Measurements from ENCODE around the genes SMIM30 and CFTR.

- PRO-cap: no peak
- RAMPAGE, long total RNA, 4 experiments: no peak in any of the 4 experiments
Observed at GRCh38 chr7:112477738-112477992, 3.1 kb upstream of the LSMEM1 start.

DNA sequence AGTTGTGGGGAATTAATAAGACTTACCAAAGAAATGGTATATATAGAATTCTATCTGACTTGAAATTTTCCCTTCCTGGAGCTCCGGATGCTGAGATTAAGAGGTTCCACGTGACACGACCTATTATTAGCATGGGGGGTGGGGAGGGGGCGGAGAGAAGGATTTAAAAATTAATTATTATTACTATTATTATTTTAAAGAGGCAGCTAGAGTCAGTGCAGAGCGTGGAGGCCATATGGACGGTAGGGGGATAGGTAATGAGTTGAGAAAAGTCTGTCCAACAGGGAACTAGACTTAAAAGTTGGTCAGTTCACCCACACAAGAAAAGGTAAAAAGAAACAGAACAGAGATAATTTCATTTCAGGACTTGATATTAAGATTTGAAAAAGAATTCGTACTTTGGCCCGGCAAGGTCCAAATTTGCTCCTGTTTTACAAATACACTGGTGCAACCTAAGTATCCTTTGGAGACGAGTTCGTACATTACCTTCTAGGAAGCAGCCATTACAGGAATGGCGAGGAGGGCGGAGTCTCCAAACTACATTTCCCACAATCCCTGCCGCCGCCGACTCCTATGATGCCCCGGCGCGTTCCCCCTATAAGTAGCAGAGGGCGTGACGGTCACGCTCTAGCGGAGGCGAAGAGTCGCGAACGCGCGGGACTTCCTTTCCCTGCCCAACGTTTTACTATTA lies at the start of gene SMIM30:
Gene SMIM30, minus strand, starts transcription at position 513 of the 691 bp plus-strand sequence.
- PRO-cap: bidirectional peak, plus-strand start at position 630 of the sequence, minus-strand start at position 505 of the sequence
- RAMPAGE, long total RNA, 4 experiments: start-site peak on the minus strand in 1 of 4 experiments, centred at position 514 of the sequence, 59 reads per replicate

- PRO-cap: no peak
- RAMPAGE, long total RNA, 4 experiments: no peak in any of the 4 experiments
Observed at GRCh38 chr7:113742790-113743516, 175.9 kb downstream of the PPP1R3A start.

- PRO-cap: no peak
- RAMPAGE, long total RNA, 4 experiments: start-site peak on the plus strand in 1 of 4 experiments, at chr7:114119994-114120146 at its widest, 18 reads per replicate
Observed at GRCh38 chr7:114119765-114120508, 201.1 kb upstream of the PPP1R3A start.

DNA sequence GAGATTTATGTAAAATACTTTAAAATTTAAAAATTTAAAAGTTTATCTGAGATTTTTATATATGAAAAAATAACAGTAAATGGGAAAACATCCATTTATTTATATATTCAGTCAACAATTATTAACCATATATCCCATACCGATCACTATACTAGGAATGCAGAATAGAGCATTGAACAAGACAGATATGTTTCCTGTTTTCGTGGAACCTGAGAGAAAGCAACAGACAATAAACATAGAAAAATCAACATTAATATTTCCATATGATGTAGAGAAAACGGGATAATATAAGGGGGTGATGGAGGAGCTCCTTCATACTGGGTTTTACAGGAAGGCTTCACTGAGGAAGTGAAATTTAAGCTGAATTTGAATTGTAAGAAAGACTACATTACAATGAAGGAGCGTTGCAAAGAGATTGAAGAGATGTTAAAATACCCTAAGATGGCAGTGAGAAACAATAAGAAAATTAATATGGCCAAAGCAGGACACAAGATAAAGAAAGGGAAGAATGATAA lies 17.4 kb upstream of the FOXP2 start:
- PRO-cap: no peak
- RAMPAGE, long total RNA, 4 experiments: no peak in any of the 4 experiments

GRCh38 chr7:114923125-114923871 lies 1.4 kb downstream of the MDFIC start:
- PRO-cap: bidirectional peak, plus-strand start at chr7:114923427, minus-strand start at chr7:114923277; unidirectional peak, minus-strand start at chr7:114923532
- RAMPAGE, long total RNA, 4 experiments: no peak in any of the 4 experiments

- PRO-cap: no peak
- RAMPAGE, long total RNA, 4 experiments: start-site peak on the plus strand in 1 of 4 experiments, at chr7:114979504-114979509 at its widest, 5 reads per replicate
Observed at GRCh38 chr7:114979293-114979770, 57.4 kb downstream of the MDFIC start.

DNA sequence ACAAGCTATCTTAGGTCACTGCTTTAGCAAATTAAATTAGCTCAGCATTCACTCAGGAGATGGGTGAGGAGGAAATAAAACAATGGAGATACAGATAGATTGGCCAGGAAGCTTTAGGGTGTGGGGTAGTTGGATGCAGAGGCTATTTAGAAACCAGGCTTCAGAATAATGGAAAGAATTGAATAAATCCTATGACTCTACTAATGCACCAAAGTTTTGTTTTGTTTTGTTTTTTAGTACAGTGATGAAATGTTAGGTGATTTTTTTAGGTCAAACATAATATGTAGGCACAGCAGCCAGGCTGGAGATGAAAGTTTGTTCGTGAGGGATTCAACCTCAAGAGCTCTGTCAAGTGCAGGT lies 66.2 kb downstream of the MDFIC start:
- PRO-cap: no peak
- RAMPAGE, long total RNA, 4 experiments: no peak in any of the 4 experiments

DNA sequence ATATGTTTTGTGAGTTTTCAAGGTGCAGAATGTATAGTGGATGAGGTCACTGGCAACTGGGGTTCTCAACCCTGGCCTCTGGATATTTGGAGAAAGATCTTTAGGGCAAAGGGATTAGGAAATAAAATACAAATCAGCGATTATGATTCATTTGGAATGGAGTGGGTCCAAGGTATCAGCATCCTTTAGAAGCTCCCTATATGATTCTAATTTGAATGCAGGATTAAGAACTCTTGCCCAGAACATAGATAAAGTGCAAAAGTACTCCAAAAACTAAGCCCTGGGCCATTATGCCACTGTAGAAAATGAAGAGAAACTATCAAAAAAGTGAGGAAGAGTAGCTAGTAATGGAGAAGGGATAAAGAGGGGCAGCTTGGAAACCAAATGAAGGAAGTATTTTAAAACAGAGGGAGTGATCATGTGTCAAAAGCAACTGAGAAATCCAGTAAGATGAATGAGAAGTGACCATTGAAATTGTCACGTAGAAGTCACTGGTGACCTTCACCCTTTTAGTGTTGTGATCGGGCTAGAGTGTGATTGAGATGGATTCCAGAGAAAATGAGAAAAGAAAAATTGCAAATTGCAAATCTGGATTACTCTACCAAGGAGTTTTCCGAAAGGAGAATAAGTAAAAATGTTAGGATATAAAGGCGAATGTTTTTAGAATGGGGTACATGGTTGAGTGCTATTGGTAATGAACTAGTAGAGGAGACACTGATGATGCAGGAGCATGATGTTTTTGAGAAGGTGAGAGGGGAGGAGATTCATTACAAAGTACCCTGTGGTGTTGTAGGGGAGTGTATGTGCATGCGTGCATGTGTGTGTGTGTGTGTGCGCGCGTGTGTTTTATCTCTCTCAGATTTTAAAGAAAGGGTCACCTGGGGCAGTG lies 74.9 kb downstream of the MDFIC start:
- PRO-cap: no peak
- RAMPAGE, long total RNA, 4 experiments: start-site peak on the plus strand in 1 of 4 experiments, centred at position 514 of the sequence, 8 reads per replicate

DNA sequence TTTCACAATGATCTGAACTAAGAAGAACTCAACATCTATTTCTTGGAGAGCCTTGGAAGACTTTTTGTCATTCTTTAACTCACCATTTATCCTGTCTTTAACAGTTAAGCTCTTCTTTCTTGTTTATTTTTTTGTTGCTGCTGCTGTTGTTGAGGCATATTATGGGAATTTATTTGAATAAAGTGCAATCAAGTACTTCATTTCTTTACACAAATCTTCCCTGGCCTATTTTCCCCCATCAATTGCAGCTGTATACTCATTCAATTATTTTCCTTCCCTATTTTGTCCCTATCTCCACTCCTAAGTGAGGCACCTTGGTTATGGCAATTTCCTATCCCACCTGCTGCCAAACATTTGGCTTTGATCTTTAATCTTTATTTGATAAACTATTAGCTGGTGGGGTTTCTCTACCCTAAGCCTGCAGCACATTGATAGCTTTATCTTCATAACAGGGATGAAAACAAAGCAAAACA lies 143.1 kb downstream of the MDFIC start:
- PRO-cap: no peak
- RAMPAGE, long total RNA, 4 experiments: no peak in any of the 4 experiments

- PRO-cap: no peak
- RAMPAGE, long total RNA, 4 experiments: no peak in any of the 4 experiments
Observed at GRCh38 chr7:116327715-116328315, 117.5 kb downstream of the TES start.

DNA sequence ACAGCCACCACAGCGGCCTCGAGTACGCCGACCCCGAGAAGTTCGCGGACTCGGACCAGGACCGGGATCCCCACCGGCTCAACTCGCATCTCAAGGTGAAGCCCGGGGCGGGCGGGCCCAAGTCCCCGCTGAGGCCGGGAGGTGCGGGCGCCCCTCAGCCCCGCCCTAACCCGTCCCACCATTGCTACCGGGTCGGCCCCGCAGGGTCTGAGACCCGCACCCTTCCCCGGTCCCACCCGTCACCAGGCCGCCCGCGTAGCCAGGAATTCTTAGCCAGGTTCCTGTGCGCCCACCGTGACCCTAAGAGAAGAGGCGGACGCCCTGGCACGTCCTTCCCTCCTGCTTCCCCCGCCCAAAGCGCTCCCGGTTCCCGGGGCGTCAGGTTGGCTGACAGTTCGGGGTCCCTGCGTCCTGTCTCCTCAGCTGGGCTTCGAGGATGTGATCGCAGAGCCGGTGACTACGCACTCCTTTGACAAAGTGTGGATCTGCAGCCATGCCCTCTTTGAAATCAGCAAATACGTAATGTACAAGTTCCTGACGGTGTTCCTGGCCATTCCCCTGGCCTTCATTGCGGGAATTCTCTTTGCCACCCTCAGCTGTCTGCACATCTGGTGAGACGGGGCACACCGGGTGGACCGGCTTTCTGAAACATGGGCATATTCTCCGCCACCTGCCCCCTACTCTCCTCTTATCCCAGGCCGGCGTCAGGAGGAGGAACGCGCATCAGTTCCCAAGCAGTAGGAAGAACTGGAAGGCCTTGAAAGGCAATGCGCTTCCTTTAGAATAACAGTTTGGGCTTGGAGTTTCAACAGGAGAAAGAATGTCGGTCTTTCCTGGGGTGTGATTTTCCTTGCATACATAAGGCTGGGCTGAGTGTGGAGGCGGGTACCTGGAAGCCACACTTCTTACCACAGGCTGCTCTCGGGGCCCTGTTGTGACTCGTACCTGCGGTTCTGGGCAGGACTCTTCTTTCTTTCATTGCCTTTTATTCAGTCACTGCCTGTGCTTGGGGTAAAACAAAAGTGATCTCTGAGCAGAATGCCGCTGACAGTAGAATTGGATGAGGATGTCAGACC lies 637 bp downstream of the CAV2 start:
- PRO-cap: unidirectional peak, minus-strand start at position 92 of the sequence; bidirectional peak, plus-strand start at position 573 of the sequence, minus-strand start at position 438 of the sequence; unidirectional peak, minus-strand start at position 749 of the sequence; bidirectional peak, plus-strand start at position 789 of the sequence, minus-strand start at position 749 of the sequence
- RAMPAGE, long total RNA, 4 experiments: start-site peak on the plus strand in 1 of 4 experiments, centred at position 441 of the sequence, 7 reads per replicate

DNA sequence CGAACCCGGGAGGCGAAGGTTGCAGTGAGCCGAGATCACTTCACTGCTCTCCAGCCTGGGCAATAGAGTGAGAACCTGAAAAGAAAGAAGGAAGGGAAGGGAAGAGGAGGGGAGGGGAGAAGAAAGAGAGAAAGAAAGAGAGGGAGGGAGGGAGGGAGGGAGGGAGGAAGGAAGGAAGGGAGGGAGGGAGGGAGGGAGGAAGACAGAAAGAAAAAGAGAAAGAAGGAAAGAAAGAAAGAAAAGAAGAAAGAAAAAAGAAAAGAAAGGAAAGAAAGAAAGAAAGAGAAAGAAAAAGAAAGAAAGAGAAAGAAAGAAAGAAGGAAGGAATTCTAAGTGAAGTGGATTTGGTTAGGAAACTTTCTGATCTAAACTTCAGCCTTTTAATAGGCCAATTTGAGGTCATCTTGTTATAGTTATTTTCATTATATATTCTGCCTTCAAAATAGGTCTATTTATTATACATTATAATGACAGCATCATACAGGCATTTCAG lies 4.3 kb downstream of the CAV2 start:
- PRO-cap: no peak
- RAMPAGE, long total RNA, 4 experiments: no peak in any of the 4 experiments

DNA sequence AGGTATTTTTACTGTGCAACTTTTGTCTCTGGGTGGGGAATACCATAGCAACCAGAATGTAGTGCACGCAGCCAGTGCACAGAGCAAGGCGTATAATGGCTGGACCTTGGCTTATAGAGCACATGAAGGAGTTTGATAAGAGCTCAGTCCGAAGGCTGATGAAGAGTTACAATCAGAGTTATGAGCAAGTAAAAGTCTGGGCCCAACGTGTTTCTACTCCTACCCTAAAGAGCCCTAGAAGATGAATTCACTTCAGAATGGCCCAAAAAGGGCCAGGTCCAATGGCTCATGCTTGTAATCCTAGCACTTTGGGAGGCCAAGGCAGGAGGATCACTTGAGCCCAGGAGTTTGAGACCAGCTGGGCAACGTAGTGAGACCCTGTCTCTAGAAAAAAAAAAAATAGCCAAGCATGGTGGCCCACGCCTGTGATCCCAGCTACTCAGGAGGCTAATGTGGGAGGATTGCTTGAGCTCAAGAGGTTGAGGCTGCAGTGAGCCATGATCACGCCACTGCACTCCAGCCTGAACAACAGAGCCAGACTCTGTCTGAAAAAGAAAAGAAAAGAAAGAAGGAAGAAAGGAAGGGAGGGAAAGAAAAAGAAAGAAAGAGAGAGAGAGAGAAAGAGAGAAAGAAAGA lies 82.4 kb downstream of the MET start:
- PRO-cap: no peak
- RAMPAGE, long total RNA, 4 experiments: no peak in any of the 4 experiments

DNA sequence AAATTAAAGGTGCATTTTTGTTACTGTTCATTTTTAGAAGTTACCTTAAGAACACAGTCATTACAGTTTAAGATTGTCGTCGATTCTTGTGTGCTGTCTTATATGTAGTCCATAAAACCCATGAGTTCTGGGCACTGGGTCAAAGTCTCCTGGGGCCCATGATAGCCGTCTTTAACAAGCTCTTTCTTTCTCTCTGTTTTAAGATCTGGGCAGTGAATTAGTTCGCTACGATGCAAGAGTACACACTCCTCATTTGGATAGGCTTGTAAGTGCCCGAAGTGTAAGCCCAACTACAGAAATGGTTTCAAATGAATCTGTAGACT lies 90.8 kb upstream of the CAPZA2 start:
- PRO-cap: unidirectional peak, plus-strand start at position 215 of the sequence
- RAMPAGE, long total RNA, 4 experiments: no peak in any of the 4 experiments

DNA sequence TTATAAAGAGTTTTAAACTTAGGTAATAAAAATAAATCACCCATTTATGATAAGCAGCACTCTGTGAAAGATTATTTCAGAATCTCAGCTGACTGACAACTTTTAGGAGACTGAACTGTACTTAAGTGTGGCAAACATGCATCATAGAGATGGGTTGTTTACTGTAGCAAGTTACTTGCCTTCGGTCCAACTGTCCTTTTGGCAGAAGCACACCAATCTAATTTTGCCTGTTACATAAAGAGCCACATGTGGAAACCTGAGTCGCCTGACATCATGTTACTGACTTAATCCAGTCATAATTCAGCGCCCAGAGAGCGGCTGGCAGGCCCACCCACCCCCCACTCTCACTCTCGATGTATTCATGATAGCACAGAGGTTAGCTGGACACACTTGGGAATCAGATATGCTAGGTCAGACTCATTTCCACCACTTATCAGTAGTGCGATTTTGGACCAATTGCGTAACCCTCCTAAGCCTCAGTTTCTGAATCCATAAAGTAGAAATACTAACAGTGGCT lies 57.3 kb upstream of the CAPZA2 start:
- PRO-cap: no peak
- RAMPAGE, long total RNA, 4 experiments: no peak in any of the 4 experiments

DNA sequence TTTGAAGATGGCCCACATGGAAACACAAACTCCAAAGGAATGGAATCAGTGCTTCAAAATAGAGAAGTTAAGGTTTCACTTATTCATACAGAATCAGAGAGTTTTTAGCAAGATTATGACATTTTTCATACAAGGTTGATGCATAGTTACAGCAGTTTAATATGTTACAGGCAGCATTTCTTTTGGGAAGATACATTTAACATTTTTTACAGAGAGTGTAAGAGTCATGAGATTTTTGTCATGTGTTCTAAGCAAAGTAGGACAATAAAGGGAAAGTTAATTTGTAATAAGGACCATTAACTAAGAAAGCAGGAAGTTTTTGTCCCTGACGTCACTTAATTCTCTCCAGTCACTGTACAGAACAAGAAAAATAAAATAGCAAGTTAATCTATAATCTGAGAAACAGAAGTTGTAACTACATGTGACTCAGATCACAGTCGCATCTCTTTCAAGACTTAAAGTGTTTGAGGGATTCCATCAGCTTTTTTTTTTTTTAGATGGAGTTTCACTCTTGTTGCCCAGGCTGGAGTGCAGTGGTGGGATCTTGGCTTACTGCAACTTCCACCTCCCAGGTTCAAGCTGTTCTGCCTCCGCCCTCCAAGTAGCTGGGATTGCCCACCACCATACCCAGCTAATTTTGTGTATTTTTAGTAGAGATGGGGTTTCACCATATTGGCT lies 49.5 kb upstream of the CAPZA2 start:
- PRO-cap: no peak
- RAMPAGE, long total RNA, 4 experiments: no peak in any of the 4 experiments

- PRO-cap: unidirectional peak, plus-strand start at chr7:117479331; unidirectional peak, plus-strand start at chr7:117479703; bidirectional peak, plus-strand start at chr7:117479747, minus-strand start at chr7:117479752
- RAMPAGE, long total RNA, 4 experiments: start-site peak on the plus strand in 4 of 4 experiments, at chr7:117479458-117480056 at its widest, 14 to 208 reads per replicate
Observed at GRCh38 chr7:117479261-117480398, at the start of gene CFTR. CFTR (plus strand) TSS chr7:117480025.

DNA sequence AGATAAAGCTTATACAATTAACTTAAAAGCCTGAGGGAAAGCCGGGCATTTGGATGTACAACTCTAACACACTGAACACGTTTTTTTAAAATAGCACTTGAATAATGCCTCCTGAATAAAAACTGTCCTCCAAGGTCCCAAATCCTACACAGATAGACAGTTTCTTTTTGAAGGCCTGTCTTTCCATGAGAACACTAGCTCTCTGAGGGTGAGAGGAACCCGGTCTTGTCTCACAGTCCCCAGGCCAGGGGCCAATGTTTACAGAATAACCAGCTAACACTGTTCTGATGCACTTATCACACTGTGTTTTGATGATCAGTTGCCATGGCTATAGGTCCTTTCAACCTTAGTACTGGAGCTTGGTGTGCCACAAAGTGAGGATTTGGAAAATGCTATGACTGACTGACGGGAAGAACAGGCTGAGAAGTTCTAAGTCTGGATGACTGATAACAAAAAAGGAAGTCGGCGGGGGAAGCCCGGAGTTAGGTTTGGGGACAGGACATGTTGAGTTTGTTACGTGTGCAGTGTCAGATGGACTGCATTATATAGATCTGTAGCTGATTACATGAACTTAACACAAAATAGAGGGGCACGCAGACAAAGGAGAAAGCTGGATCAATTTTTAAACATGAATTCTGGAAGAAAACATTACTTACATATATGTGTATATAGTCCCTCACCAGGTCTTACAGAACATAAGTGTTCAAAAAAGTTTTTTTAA lies 141.8 kb downstream of the CTTNBP2 start:
- PRO-cap: no peak
- RAMPAGE, long total RNA, 4 experiments: no peak in any of the 4 experiments

GRCh38 chr7:117771804-117772136 lies 101.5 kb downstream of the CTTNBP2 start:
- PRO-cap: no peak
- RAMPAGE, long total RNA, 4 experiments: no peak in any of the 4 experiments